ENCODE measurements around a stretch of chr10.

- PRO-cap, result no peak
Measured at GRCh38 chr10:116769846-116770173, 27.4 kb upstream of the HSPA12A start.

- PRO-cap, result no peak
Measured at GRCh38 chr10:116940303-116940923, 64.6 kb downstream of the SHTN1 start.

DNA sequence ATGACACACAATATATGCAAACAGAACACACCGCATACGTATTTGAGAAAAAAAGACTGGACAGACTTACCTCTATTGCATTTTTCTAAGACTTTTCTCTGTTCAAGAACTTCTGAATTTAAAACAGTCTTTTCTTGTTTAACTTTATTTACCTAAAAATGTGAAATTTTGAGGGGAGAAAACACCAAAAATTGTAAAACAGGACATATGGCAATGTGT is 56.2 kb downstream of the SHTN1 start:
- PRO-cap, result no peak

GRCh38 chr10:117496560-117497032 is 46.0 kb upstream of the EMX2 start:
- PRO-cap, result no peak

DNA sequence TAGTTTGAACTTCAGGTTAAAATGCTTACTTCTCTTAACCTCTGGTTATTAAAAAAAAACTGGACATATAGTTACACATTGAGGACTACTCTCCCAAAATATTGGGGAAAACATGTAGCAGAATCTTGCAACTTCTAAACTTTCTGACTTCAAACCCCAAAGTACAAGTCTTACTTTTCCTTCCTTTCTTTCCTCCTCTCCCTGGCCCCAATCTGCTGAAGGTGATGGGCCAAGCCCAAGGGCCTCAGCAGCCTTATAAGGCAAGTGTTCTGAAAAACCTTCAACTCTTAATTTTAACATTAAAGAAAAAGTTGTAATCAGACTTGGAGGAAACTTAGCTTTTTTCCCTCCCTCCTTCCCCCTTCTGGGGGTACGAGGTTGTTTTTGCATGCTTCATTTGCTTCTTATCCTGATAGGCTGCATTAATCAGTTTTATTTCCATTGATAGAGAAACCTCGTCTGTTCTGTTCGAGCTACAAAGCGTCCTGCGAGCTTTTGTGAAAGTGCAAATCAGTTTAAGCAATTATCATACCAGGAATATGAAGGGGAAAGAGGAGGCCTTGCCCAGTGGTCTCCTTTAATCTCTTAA is 7.4 kb downstream of the EMX2 start:
- PRO-cap, result no peak

- PRO-cap, result no peak
Measured at GRCh38 chr10:117936126-117936741, 110.5 kb downstream of the RAB11FIP2 start.

- PRO-cap, result no peak
Measured at GRCh38 chr10:118032406-118032841, 14.3 kb downstream of the RAB11FIP2 start.

DNA sequence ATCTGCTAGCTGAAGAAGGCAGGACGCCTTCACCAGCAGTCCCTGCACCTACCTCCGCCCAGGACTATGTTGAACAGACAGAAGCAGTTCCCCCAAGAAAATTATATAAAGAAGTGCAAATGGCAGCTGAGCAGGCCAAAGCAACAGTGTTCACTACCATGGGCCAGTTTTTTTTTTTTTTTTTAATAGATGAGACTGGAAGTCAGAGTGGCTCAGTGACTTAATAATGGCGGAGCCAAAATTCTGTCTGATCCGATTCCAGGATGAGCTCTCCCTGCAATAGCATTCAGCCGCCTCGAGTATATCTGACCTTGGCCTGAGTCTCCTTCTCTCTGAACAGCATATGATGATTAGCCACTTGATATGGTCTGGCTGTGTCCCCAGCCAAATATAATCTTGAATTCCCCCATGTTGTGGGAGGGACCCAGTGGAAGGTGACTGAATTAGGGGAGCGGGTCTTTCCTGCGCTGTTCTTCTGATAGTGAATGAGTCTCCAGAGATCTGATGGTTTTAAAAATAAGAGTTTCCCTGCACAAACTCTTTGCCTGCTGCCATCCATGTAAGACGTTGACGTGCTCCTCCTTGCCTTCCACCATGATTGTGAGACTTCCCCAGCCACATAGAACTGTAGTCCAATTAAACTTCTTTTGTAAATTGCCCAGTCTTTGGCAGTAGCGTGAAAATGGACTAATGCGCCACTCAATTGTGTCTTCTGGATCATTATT is 76.8 kb upstream of the PRLHR start:
- PRO-cap, result no peak

DNA sequence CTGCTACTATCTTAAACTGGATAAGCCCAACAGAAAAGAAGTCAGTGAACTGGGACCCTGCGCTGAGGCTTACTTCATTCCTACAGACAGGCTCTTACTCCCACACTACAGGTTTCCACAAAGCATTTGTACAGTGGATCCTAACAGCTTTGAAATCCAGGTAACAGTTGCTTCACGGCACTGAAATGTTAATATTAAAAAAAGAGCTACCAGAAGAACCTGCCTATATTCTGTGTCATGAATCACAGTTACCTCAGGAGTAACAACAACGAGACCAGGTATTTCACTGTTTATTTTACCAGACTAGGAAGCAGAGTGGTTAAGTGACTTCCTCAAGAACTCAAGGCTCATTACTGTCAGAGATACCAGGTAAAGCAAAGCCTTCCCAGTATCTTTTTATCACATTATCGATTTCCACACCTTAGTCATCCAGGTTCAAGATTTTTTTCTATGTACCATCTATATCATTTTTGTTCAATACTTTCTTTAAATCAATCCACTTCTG is 23.7 kb downstream of the CACUL1 start:
- PRO-cap, result no peak

DNA sequence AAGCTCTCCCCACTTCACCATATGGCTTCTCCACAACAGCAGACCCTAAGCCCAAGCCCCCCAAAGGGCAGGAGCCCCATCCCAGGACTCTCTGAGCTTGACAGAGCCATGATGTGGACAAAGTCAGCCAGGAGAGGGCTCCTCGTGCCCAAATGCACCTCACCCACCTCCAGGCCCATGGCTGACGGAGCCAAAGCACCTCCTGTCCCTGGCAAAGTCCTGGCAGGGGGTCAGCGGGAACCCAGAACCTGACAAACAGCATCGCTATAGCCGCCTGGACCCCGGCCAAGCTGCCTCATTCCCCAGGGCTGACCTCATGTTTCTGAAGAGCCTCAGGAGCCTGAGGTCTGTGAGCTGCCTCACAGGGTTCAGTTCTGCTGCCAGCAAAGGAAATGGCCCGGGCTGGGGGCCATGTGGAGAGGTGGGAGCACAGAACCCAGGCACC is 4.3 kb upstream of the NANOS1 start:
- PRO-cap, result no peak

GRCh38 chr10:119031659-119032073 is 2.2 kb downstream of the NANOS1 start:
- PRO-cap, result no peak

GRCh38 chr10:119175178-119175496 is 3.5 kb downstream of the PRDX3 start:
- PRO-cap, result no peak

- PRO-cap, result no peak
Measured at GRCh38 chr10:119215053-119216010, 8.0 kb downstream of the GRK5 start.

DNA sequence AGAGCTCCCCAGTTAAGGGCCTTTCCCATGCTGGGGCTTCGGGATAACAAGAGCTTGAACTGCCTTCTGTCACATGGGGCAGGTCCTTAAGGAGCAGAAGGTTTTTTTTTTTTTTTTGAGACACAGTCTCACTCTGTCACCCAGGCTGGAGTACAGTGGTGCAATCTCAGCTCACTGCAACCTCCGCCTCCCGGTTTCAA is 31.7 kb downstream of the GRK5 start:
- PRO-cap, result no peak

GRCh38 chr10:119281363-119281937 is 74.1 kb downstream of the GRK5 start:
- PRO-cap, result no peak

- PRO-cap, result no peak
Measured at GRCh38 chr10:119286960-119287288, 79.6 kb downstream of the GRK5 start.

DNA sequence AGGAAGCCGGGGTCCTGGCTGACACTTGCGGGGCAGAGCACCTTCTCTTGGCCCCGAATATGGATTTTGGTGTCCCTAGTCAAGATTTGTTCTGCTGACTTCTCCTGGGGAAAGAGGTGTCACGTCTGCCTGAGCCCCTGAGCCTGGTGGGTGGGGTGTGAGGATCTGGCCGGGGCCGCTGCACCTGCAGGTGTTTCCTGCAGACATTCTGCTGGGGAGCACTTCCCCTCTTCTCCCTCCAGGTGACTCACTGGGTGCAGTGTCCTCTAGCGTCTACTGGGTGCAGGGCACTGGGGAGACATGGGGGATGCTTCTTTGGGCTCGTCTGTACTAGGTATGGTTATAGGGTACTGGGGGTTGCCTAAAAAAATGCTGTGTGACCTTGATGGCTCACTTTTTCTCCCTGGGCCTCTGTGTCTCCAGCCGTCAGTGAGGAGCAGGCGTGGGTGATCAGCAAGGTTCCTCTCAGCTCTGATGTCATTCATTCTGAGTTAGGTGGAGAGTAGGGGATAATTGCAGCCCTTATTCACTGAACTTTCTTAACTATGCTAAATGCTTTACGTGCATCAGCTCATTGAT is 99.3 kb downstream of the GRK5 start:
- PRO-cap, result bidirectional peak, plus-strand start at position 290 of the sequence, minus-strand start at position 145 of the sequence

GRCh38 chr10:119377837-119378405 is 164.6 kb downstream of the RGS10 start:
- PRO-cap, result no peak

DNA sequence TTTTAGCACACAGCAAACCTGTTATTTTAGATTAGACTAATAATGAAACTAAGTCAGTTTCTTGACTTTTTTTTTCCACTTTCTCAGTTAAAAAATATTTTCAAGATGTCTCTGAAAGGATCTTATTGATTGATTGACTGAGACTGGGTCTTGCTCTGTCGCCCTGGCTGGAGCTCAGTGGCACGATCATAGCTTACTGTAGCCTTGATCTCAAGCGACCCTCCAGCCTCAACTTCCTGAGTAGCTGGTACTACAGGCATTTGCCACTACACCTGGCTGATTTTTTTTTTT is 20.4 kb upstream of the INPP5F start:
- PRO-cap, result no peak

GRCh38 chr10:119847460-119847826 is 25.2 kb downstream of the MCMBP start:
- PRO-cap, result no peak

All from colonic mucosa (tissue), 1 donor.